Right cardiac atrium (tissue), 1 donor: ENCODE data around the genes CDC34, PLPPR3 and MED16.

DNA sequence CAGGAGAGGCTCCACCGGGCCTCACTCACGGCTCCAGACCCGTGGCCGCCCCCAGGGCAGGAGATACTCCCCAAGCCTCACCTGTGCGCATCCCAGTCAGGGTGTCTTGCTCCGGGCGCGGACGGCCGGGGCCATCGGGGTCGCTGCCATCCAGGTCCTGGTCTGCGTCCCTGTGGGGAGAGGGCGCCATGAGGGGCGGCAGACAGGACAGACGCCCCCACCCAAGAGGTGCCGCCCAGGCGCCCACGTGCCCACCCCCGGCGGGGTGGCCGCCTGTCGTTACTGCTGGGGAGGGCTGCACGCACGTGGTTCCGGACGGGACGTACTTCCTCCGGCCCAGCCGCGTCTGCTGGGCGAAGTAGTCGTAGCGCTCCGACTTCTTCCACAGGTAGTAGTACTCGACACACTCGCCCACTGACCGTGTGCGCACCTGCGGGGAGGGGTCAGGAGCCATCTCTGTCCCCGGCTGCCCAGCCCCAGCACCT lies 17.3 kb upstream of the PLPP2 start:
- PRO-cap: no peak

- PRO-cap: no peak
Observed at GRCh38 chr19:334035-334638, 10.5 kb downstream of the MIER2 start.

DNA sequence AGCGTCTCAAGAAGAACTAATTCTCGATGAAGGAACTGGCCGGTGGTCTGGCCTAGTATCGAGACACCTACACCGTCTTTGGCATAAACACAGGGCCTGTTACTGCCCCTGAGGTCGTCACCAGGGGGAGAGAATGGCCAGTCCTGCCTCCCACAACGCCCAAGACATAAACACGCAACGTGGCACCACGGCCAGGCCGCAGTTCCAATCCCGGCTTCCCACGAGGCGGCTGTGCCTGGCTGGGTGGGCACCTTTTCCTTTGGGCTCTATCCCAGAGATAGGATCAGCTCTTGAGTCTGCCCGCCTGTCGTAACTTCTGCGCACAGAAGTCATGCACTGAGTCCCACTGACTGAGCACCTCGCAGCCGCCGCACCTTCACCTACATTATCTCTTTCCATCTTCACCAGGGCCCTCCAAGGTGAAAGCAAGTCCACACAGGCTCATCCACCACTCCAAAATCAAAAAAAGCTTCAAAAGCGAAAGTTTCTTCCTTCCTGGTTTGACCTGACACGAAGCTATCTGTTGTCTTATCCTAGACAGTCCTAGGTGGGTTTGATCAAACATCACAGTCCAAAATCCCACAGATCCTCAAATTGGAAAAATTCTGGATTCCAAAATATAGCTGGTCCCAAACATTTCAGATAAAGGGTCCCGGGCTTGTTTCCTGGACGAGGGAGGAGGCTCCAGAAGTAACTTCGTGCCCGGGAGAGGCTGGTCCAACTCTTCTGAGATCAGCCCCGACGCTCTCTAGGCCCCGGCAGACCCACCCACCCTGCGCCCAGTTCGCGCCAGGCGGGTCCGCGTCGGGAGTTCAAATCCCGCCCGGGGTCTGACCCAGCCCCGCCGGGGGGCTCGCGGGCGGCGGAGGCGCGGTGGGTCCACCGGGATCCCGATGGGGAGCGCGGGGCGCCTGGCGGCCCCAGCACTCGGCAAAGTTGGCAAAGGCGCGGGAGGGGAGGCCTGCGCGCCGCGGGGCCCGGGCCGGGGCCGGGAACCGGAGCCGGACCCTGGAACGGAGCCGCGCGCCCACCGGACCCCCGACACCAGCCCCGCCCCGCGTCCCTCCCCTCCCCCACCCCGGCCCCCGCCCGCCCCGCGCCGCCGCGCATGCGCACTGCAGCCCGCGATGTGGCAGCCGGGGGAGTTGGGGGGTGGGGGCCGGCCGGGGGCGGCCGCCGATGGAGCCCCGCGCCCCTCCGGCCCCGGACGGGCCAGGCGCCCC lies 759 bp downstream of the MIER2 start:
- PRO-cap: no peak

DNA sequence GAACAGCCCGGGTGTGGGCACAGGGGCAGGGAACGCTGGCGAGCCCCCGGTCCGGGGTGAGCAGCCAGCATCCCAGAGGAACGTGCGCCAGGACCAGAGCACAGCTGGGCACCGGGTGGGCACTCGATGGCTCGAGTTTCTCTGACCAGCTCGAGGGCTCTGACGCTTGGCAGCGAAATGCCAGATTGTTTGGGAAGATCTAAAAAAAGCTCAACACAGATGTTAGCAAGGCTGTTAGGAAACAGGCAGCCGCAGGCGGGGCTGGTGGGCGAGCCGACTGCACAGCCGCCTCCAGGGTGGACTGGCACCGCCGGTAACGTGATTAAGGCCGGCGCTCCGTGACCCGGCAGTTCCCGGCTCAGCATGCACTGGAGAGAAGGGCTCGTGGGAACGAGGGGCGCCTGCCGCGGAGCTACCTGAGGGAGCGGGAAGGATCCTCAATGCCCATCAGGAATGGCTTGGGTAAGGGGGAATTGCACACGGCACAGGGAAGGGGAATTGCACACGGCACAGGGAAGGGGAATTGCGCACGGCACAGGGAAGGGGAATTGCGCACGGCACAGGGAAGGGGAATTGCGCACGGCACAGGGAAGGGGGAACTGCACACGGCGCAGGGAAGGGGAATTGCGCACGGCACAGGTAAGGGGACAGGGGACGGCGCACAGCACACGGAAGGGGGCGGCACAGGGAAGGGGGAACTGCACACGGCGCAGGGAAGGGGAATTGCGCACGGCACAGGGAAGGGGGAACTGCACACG lies 18.2 kb upstream of the C2CD4C start:
- PRO-cap: no peak

DNA sequence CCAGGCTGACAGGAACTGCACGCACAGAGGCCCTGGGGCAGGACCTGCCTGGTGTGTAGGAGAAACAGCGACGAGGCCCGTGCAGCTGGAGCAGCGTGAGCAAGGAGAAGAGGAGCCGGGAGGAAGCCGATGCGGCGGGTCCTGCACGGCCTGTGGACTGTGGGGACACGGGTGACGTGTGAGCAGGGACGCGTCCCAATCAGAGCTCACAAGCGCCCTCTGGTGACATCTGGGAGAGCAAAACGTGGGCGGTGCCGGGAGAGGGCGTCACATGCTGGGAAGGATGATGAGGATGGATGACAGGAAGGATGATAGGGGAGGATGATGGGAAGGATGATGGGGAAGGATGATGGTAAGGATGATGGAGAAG lies 5.3 kb upstream of the ODF3L2 start:
- PRO-cap: unidirectional peak, minus-strand start at position 159 of the sequence

DNA sequence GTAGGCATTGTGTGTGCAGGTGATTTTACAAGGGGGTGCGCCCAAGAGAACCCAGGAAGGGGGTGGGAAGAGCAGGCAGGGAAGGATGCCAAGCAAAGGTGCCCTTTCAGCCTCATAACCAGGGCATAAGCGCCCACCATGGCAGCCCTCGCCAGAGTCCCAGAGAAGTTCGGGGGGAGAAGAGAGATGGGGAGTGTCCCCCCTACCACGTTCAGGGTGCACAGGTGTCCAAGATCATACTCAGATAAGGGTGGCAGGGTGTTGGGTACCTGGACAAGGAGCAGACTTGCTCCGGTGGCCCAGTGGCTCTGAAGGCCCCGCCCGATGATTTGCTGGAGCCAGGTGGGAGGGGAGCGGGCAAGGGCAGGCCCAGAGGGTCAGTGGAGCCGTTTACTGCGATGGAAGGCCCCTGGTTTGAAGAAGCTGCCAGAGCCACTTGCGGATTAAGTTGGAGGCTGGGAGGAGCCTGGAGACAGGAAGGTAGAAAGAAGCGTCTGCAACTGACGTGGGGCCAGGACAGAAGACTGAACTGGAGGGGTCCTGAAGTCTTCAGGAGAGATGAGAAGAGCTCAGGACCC lies 1.4 kb downstream of the TPGS1 start:
- PRO-cap: no peak

DNA sequence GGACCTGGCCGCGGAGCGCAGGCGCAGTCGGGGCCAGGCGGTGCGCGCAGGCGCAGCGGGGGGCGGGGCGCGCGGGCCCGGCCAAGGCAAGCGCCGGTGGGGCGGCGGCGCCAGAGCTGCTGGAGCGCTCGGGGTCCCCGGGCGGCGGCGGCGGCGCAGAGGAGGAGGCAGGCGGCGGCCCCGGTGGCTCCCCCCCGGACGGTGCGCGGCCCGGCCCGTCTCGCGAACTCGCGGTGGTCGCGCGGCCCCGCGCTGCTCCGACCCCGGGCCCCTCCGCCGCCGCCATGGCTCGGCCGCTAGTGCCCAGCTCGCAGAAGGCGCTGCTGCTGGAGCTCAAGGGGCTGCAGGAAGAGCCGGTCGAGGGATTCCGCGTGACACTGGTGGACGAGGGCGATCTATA lies at the start of gene CDC34:
Gene CDC34, plus strand, starts transcription at position 113 of the 400 bp plus-strand sequence.
- PRO-cap: bidirectional peak, plus-strand start at position 113 of the sequence, minus-strand start outside the sequence

DNA sequence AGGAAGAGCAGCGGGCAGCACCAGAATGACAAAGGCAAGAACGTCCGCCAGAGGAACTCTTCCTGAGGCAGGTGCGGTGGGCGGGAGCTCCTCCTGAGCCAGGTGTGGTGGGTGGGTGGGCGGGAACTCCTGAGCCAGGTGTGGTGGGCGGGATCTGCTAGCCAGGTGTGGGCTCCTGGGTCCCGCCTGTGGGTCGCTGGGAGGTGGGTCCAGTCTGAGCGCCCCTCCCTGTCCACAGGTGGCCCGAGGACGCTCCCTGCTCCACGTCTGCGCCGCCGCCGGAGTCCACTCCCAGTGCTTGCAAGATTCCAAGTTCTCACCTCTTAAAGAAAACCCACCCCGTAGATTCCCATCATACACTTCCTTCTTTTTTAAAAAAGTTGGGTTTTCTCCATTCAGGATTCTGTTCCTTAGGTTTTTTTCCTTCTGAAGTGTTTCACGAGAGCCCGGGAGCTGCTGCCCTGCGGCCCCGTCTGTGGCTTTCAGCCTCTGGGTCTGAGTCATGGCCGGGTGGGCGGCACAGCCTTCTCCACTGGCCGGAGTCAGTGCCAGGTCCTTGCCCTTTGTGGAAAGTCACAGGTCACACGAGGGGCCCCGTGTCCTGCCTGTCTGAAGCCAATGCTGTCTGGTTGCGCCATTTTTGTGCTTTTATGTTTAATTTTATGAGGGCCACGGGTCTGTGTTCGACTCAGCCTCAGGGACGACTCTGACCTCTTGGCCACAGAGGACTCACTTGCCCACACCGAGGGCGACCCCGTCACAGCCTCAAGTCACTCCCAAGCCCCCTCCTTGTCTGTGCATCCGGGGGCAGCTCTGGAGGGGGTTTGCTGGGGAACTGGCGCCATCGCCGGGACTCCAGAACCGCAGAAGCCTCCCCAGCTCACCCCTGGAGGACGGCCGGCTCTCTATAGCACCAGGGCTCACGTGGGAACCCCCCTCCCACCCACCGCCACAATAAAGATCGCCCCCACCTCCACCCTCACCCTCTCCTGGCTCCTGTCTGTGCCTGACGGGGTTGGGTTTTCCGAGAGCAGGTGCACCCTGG lies 6.8 kb upstream of the HCN2 start:
- PRO-cap: no peak

- PRO-cap: no peak
Observed at GRCh38 chr19:745174-745630, 5.7 kb upstream of the MISP start.

- PRO-cap: no peak
Observed at GRCh38 chr19:821850-822762, at the start of gene PLPPR3. Gene PLPPR3, minus strand, starts transcription at chr19:821955.

DNA sequence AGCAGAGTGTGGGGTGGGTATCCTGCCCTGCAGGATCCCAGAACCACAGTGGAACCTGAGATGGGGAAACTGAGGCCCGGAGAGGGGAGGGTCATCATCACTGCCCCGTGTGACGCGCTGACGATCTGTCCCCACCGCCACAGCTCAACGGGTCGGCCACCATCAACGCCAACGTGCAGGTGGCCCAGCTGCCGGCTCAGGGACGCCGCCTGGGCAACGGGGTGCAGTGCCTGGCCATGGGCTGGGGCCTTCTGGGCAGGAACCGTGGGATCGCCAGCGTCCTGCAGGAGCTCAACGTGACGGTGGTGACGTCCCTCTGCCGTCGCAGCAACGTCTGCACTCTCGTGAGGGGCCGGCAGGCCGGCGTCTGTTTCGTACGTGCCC lies 3.3 kb downstream of the ELANE start:
- PRO-cap: no peak

DNA sequence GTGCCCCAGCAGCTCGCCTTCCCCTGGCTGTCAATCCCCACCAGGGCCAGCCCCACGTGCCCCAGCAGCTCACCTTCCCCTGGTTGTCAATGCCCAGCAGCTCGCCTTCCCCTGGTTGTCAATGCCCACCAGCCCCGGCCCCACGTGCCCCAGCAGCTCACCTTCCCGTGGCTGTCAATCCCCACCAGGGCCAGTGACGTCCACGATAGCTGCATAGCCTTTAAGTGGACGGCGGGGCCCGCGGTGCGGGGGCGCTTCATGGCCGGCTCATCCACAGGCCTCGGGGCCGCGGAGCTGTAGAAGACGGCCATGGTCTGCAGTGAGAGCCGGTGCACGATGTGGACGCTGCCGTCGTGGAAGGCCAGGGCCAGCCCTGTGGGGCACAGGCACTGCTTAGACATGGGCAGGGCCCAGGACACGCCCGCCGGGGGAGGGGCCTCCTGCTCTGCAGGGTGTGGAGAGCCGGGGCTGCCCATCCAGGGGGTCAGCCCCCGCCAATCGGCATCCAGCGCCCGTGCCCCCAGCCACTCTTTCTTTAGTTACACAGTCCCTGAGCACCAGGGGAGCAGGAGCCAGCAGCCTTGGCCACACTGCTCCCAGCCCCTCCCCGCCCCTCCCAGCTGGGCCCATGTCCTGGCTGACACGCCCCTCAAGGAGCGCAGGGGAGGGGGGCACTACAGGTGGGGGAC lies 13.1 kb downstream of the MED16 start:
- PRO-cap: no peak

GRCh38 chr19:892598-893707 lies at the start of gene MED16:
Gene MED16, minus strand, starts transcription at chr19:893187.
- PRO-cap: bidirectional peak, plus-strand start at chr19:893008, minus-strand start at chr19:892965; unidirectional peak, minus-strand start at chr19:893182

- PRO-cap: no peak
Observed at GRCh38 chr19:919184-919719, 2.1 kb downstream of the KISS1R start.

DNA sequence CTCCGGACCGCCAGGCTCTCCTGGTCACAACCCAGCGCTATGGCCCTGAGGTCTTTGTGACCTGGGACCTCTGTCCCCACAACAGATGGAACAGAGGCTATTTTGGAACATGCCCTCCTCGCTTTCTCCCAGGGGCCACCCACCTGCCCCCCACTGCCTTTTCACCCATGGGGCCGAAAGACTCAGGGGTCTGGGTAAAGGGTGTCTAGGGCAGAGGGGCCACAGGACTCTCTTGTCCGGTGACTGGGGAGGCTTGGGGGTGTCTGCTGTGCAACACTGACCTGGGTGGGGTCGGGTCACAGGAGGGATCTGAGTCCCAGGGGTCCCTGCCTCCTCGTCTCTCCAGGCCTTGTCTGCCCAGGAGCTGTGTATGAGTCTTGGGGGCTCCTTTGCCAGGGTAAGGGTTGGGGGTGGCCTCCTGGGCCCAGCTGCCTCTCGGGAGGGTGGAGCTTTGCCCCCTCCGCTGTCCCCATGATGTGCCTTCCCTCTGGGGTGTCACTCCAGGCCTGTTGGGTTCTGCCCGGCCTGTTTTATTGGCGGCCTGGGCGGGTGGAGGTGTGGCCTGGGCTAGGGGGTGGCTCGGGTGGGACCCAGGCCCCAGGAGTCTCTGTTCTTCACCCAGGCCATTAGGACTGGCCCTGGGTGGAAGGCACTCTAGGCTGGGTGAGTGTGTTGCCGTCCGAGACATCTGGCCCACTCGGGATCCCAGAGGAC lies 2.1 kb downstream of the ARID3A start:
- PRO-cap: no peak

GRCh38 chr19:928646-929253 lies 2.9 kb downstream of the ARID3A start:
- PRO-cap: no peak

DNA sequence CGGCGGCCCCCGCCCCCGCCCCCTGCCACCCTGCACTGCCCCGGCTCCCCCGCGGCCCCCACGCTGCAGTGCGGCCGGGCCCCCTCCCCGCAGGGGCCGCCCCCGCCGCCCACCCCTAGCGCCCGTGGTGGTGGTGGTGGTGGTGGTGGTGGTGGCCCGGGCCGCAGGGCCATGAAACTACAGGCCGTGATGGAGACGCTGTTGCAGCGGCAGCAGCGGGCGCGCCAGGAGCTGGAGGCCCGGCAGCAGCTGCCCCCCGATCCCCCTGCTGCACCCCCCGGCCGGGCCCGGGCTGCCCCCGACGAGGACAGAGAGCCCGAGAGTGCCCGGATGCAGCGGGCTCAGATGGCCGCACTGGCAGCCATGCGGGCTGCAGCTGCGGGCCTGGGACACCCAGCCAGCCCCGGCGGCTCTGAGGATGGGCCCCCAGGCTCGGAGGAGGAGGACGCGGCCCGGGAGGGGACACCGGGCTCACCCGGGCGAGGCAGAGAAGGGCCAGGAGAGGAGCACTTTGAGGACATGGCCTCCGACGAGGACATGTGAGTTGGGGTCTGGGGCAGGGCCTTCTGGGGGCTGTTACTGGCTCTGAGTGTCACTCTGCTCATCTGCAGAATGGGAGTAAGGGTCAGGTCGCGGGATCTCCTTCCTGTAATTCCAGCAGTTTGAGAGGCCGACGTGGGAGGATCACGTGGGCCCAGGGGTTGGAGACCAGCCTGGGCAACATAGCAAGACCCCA lies 3.7 kb downstream of the ARID3A start:
- PRO-cap: no peak

DNA sequence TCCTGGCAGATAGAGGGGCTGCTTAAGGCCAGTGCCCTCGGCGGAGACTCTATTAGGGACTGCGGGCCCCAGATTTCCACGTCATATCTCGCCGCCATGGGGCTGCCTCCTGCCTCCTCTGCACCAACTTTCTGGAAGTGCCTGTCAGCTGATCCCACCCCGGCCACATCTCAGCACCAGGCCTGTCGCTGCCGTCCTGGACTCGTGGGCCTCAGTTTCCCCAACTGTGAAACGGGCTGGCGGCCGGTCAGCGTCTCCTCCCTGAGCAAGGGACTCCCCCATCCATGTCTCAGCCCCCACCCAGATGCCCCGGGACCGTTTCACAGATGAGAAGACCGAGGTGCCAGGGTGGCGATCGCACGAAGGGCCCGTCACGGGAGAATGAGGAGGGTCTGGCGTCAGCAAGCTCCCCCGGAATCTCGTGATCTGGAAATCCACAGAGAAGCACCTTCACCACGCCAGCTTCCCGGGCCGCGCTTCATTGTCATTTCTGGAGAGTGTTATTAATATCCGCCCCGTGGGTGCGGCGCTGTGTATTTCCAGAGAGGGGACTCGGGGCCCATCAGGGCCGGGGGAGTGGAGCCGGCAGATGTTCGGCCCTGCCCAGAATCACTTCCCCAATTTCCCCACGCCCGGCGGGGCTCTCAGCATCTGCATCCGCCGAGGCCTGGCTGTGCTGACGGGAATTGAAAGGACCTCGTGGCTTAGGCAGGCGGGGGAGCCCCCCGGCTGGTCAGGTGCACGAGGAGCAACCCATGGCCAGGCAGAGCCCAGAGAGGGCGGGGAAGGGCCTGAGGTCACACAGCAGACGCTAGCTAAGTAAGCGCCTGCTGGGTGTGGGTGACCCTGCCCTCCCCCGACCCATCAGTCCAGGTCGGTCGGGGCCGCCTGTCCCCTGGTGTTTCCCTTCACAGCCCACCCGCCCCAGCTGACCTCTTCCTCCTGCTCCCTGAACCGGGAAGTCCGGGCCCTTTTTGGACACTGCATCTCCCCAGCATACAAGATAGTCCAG lies 21.7 kb downstream of the ARID3A start:
- PRO-cap: no peak

GRCh38 chr19:956166-956878 lies 27.8 kb upstream of the WDR18 start:
- PRO-cap: no peak

DNA sequence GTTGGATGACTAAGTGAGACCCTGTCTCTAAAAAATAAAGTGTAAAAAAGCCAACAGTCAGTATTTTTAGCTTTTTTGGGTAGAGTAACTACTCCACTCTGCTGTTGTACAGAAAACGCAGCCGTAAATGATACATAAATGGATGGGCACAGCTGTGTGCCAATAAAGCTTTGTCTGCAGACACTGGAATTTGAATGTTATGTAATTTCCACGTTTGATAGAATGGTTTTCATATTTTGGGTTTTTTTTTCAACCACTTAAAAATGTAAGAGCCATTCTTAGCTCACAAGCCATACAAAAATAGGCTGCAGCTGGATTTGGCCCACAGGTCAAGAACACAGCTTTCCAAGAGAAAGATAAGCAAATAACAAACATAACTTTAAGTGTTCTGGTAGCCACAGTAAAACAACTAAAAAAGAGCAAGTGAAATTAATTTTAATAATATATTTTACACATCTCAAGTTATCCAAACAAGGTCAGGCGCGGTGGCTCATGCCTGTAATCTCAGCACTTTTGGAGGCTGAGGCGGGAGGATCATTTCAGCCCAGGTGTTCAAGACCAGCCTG lies 1.8 kb upstream of the TMEM259 start:
- PRO-cap: no peak